GM19240 (cell line): ENCODE data around the genes REEP1 and FOXI3.

DNA sequence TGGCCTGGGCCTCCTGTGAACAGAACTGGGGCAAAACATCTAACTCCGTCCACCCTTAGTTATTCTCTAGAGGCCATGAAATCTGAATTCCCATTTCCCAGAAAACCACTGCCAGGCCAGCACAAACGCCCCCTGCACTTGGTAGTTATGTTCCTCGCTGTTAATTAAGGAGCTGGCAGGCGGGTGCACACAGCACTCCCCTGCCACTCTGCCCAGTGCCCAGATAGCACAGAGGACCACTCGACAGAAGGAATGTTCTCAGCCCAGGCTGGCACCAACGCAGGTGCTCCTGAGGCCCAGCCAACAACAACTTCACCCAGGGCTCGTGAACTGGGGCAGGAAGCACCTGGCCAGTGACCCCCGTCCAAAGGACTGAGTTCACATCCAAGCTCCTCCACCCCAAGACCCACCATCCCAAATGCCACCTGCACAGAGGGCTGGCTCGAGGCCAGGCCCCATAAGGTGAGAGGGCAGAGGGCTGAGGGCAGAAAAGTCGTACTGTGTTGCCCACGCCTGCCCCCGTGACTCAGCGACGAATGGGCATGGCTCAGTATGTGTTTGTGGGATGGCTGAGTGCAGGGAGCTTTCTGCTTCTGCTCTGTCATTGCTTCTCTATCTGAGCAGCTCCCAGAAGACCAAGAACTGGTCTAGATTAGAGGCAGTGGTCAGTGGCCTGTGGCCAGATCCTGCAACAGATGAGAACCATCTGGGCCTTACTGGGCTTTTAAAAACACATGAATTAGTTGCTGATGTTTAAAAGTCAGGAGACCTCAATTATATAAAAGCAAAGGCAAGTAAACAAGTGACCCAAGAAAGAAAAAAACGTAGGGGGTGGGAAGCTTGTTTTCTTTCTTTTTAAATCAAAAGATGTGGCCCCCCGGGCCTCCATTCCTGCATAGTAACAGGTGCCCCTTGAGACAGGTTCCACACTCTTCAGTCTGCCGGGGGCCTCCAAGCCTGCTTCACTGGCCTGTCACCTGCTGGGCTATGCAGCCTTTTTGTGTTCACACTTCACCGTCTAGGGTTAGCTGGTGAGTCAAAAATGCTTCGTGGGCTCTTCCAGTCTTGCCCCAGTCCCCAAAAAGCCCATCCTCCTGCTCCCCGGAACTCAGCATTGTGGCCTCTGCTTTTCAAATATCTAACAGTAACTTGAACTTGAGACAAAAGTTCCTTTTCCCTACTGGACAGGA lies 68.3 kb downstream of the POLR1A start:
- RRBS, result 23% methylated on average over 2 of the region's 20 CpGs

DNA sequence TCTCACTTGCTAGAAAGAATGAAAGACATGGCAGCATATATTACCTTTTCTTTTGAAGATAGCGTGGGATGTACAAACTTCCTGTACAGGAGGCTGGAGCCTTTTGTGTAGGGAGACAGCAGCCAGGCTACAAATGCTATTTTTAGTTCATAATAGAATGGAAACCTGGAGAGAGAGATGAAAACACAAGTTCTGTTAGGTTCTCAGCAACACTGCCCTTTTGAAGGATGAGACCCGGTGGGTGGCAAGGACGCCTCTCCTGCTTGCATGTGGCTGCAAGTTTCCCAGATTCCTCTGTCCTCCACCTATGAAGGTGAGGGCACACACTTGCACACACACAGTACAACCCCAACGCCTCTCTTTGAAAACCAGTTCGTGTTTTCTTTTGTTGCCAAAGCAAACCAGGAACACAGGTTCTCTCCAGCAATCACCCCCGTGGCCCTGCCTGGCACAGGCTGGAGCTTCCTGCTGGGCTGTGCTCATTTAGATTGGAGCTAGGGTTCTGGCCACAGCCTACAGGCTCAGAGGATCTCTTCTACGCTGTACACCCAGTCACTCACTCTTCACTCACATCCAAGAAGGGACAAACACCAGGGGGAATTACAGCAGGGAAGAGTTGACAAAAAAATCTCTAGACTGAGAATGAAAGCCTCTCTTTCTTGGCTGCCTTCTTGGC lies 55.5 kb downstream of the MRPL35 start:
- RRBS, result no CpG with 5 or more reads among the region's 7 CpGs

- RRBS, result 2% methylated on average over 61 of the region's 99 CpGs
These were observed at the start of gene REEP1 for GRCh38 chr2:86337247-86338096. Gene REEP1 (minus strand): TSS chr2:86337626.

DNA sequence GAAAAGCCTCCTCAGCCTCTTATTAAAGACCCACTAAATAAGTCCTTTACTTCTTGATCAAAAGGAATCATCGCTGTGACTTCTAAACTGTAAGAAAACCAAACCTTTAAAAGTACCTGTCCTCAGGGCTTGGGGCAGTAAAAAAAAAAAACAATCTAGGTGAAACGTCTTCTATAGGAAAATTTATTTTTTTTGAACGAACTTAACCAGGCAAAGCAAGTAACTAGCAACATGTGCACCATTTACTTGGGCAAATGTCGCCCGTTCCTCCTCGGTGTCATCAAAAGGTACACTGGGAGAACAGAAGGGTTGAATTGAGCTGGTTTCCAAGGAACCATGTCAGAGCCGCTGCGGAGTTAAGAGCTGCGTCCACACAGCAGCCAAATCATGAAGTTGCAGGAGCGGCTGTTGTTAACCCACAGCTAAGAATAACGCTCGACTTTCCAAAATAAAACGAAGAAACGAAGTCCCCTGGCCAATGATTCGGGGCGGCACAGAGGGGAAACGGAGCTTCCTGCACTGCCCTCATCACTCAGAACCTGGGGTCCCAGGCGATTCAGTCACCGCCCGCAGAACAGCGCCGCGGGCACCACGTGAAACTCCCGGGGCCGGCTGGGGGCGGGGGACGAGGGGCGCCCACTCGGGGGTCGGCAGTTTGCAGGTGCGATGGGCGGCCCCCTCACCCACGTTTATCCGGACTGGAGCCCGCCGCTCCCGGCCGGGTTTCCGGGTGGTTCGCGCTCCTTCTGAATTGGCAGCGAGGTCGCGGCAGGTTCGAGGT lies 53.5 kb upstream of the PLGLB1 start:
- RRBS, result no CpG with 5 or more reads among the region's 46 CpGs

DNA sequence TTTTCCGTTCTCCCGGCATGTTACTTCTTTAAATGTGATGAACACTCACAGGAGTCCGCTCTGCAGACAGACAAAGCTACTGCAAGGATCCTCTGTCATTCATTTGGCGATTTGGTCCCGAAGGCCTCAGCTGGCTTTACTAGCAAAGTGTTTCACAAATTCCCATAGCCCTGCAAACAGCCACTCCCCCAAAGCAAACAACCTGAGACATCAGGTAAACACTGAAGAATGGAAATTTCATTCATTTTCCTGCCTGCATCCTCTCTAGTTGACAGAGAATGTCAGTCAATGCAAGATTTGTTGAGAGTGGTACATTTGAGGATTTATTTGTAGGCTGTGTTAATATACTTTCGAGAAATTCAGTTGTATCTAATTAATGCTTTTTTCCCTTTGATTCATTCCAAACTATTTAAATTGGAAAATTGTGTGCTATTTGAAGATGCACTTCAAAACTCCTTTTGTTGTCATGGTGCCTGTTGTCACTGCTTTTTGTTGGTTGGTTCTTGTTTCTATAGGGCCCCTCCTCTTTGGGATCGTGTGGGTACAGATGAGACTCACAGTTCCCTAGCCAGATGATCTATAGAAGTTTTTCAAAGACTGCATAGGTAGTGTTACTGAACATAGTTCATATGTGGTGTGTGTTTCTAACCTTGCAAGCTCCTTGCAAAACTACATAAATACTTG lies 215.8 kb upstream of the PLGLB2 start:
- RRBS, result no CpG with 5 or more reads among the region's 7 CpGs

- RRBS, result no CpG with 5 or more reads among the region's 4 CpGs
These were observed 88.8 kb upstream of the PLGLB2 start for GRCh38 chr2:87659142-87659437.

DNA sequence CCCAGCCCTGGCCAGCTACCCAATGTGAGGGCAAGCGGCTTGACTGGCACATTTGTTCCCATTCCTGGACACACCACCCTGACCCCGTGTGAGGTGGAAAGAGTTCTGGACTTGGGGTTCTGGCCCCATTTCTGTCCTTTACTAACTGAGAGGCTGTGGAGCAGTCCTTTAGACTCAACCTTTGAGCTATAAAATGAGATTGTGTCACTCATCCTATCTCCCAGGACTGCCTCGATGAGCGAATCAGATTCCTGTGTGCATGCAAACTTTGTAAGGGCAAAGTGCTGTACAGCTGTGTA lies 9.2 kb downstream of the THNSL2 start:
- RRBS, result no CpG with 5 or more reads among the region's 4 CpGs

- RRBS, result 4% methylated on average over 66 of the region's 140 CpGs
These were observed at the start of gene FOXI3 for GRCh38 chr2:88451990-88452983. Gene FOXI3 (minus strand): TSS chr2:88452693.

- RRBS, result no CpG with 5 or more reads among the region's 13 CpGs
These were observed 524 bp upstream of the RPIA start for GRCh38 chr2:88690944-88691354.

DNA sequence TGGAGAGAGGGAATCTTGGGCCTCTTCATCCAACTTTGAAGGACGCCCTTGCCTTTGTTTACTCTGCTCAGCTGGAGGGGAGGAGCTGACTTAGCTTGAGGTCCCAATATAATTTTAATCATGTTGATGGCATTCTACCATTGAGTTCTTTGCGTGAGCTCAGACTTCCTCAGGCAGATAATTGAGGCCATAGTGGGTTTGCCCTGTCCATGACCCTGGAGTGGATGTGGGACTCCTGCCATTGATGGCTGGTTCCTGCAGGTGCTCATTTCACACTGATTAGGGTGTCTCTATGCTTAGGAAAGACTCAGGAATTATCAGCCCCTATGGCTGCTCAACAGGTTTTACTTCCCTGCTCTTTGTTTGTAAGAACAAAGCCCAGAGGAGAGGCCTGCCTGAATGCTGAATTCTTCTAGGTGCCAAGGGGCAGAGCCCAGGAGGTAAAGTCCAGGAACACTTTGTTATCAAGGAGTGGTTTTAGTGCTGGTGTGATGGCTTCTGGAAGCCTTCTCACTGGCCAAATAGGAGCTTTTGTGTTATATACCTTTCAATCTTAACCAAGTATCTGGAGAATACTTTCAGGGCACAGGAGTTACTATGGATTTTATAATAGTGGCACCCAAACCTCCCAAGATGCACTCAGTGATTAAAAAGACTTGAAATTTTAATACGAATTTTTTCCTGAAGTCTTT lies 7.4 kb downstream of the RPIA start:
- RRBS, result no CpG with 5 or more reads among the region's 3 CpGs

GRCh38 chr2:88765232-88766394 lies 74.1 kb downstream of the RPIA start:
- RRBS, result 4% methylated on average over 21 of the region's 93 CpGs

DNA sequence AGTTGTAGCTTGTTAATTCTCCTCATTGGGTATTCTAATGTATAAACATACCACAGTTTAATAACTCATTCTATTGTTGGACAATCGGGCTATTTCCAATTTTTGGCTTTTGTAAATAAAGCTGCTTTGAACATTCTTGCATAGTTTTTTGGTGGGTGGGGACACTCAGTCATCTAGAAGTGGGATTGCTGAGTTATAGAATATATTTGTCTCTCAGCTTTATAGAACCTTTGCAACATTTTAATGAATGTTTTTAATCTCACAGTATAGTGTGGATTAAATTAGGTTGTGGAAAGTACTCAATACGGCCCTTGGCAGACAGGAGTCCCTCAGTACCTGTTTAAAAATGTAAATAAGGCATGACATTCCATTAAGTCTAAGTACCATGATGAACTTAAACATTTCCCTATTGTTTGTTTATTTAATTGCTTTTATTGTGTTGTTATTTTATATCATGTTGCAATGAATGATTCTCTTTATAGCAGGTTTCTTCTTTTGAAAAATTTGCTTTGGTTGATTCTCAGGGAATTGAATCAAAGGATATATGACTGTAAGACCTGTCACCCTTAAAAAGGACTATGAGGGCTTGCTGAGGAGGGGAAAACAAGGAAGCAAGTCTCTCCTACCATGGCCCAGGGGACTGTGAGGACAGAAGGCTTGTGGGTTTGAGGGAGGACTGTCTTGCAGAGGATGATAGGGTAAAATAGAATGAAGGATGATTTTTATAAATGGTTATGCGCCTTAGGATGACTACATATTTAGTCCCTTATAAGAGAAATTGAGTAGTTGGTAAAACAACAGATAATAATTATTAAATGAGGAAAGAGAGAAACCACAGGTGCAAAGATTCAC lies 165.1 kb downstream of the RPIA start:
- RRBS, result no CpG with 5 or more reads among the region's 3 CpGs

DNA sequence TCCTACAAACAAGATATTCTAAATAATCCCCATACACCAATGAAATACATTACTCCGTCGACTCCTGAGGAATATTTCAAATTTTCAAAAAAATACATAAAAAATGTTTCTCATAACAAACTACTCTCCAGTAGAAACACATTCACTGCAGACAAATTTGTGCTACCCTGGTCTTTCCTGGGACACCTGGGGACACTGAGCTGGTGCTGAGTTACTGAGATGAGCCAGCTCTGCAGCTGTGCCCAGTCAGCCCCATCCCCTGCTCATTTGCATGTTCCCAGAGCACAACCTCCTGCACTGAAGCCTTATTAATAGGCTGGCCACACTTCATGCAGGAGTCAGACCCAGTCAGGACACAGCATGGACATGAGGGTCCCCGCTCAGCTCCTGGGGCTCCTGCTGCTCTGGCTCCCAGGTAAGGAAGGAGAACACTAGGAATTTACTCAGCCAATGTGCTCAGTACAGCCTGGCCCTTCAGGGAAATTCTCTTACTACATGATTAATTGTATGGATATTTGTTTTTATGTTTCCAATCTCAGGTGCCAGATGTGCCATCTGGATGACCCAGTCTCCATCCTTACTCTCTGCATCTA lies 1529.2 kb downstream of the RPIA start:
- RRBS, result no CpG with 5 or more reads among the region's 3 CpGs

GRCh38 chr2:94220356-94221006 lies 366.6 kb upstream of the AQP7B start:
- RRBS, result no CpG with 5 or more reads among the region's 4 CpGs

GRCh38 chr2:94857195-94857708 lies 14.0 kb upstream of the TEKT4 start:
- RRBS, result no CpG with 5 or more reads among the region's 45 CpGs

GRCh38 chr2:95158397-95158950 lies 1.2 kb downstream of the ZNF514 start:
- RRBS, result no CpG with 5 or more reads among the region's 15 CpGs

DNA sequence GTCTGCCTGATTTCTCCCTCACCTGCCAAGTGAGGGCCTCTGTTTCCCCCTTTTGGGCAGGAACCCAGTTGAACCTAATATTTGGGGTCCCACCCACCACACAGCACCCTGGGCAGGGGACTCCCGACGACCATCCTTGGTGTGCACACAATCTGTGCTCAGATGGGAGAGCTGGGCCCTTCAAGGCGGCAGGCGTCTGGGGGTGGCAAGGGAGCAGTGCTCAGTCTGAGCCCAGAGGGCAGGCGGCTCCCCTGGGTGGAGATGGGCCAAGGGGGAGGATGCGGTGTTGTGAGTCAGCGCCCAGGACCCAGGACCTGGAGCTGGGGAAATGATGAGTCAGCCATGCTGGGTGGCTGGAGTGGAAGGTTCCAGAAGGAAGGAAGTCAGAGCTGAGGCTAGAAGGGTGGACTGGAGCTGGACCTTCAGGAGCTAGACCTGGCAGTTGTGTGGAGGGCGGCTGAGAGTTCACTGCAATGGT lies 3.8 kb downstream of the PROM2 start:
- RRBS, result no CpG with 5 or more reads among the region's 8 CpGs

GRCh38 chr2:95333686-95334493 lies 36.7 kb downstream of the KCNIP3 start:
- RRBS, result no CpG with 5 or more reads among the region's 15 CpGs